ENCODE measurements around a stretch of chr7.

DNA sequence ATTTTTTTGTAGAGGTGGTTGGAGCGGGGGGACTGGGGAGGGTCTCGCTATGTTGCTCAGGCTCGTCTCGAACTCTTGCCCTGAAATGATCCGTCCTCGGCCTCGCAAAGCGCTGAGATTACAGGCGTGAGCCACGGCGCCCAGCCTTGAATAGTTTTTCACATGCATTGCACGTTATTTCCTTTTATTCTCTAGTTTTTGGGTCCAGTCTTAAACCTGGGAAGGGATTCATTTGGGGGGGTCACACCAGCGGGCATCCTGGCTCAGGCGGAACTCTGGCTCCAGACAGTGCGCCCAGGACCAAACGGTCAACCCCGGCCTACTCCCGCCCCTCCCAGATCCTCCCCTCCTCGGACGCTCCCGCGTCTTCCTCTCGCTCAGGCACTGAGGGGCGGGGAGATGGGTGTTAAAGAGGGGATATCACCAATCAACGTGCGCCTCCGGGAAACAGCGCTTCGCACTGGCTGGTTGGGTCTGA is 339 bp upstream of the LAMTOR4 start:
- PRO-cap, result bidirectional peak, plus-strand start outside the sequence, minus-strand start at position 338 of the sequence
- RAMPAGE, long total RNA, result no peak
- RRBS, result 0% methylated on average over 3 of the region's 29 CpGs

DNA sequence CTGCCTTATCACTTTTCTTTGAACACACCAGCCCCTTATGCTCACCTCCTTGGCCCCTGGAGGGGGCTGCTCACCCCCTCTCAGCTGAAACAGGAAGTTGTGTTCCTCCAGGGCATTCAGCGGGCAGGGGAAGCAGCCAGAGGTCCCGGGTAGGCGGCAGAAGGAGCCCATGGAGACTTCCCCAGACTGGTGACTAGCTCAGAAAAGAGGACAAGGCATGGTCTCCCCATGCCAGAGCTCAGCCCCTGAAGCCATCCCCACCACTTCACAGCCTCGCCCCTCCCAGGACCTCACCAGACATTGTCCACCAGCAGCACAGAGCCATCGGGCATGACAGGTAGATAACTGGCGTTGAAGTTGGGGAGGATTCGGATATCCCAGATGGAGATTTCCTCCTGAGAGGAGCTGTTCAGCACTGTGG is 1.7 kb downstream of the TRAPPC14 start:
- PRO-cap, result no peak
- RAMPAGE, long total RNA, result no peak
- RRBS, result no CpG with 5 or more reads among the region's 7 CpGs

DNA sequence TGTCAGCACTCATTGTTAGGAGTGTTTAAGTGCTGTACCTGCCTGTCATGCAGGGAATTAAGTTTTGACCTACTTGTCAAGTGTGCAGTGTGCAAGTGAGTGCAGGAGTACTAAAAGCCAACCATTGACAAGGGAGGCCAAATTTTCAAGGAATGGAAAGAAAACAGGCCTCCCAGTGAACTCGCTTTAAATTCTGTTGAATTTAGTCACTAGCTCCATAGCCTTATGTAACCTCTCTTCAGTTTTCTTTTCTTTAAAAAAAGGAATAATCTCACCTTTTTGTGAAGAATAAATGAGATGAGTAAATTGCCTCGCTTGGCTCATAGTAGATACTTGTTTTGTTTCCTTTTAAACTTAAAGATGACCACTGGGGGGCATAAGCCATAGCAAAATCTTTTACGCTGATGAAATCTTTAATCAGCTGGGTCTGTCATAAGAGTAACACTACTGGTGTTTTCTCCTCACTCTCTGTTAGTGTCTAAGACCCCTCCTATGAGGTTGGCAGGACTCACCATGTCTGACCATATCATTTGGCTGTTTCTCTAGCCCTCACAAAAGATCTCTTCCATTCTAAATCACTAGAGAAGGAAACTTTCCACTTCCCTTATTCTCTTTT is 12.2 kb downstream of the STAG3 start:
- PRO-cap, result no peak
- RAMPAGE, long total RNA, result no peak
- RRBS, result no CpG with 5 or more reads among the region's 3 CpGs

DNA sequence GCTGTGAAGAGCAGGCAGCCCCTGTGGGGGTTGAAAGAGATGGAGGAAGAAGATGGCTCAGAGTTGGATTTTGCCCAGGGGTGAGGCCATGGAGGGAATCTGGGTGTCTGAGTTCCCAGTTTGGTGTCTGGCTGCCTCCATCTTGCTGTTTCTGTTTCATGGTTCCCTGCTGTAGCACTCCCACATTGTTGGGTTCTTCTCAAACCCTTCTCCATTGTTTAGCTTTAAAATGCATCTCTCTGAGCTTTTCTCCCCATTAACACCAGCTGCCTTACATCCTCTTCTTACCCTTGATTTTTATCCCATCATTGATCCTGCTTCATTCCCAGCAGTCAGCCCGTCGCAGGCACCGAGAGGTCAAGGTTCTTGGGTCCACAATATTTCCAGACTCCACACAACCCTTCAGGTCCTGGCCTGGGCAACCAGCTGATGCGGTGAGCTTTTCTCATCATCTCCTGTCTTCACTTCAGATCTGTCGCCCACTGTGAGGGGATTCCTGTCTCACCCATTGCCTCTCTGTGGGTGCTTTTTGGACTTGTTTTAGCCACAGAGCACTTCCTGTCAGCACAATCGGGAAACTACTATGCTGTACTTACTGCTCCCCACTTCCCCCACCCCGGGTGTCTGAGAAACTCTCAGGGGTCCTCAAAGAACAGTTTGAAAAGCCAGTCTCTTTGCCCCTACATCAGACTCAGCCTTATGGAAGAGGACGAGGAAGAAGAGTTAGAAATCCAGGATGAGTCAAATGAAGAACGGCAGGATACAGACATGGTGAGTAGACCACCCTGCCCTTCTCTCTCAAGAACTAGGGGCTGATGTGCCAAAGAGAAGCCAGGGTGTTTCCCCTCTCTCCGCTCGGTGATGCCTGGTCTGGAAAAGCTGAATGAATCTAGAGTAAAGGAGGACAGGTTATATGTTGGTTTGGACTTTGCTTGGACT is 8.4 kb upstream of the PVRIG start:
- PRO-cap, result no peak
- RAMPAGE, long total RNA, result no peak
- RRBS, result no CpG with 5 or more reads among the region's 11 CpGs

- PRO-cap, result no peak
- RAMPAGE, long total RNA, result no peak
- RRBS, result no CpG with 5 or more reads among the region's 15 CpGs
Observed at GRCh38 chr7:100246192-100246935, 26.6 kb downstream of the PVRIG start.

GRCh38 chr7:100247219-100247899 is 27.6 kb downstream of the PVRIG start:
- PRO-cap, result no peak
- RAMPAGE, long total RNA, result no peak
- RRBS, result no CpG with 5 or more reads among the region's 9 CpGs

- PRO-cap, result no peak
- RAMPAGE, long total RNA, result no peak
- RRBS, result no CpG with 5 or more reads among the region's 32 CpGs
Observed at GRCh38 chr7:100381536-100381953, 8.3 kb downstream of the PILRA start.

DNA sequence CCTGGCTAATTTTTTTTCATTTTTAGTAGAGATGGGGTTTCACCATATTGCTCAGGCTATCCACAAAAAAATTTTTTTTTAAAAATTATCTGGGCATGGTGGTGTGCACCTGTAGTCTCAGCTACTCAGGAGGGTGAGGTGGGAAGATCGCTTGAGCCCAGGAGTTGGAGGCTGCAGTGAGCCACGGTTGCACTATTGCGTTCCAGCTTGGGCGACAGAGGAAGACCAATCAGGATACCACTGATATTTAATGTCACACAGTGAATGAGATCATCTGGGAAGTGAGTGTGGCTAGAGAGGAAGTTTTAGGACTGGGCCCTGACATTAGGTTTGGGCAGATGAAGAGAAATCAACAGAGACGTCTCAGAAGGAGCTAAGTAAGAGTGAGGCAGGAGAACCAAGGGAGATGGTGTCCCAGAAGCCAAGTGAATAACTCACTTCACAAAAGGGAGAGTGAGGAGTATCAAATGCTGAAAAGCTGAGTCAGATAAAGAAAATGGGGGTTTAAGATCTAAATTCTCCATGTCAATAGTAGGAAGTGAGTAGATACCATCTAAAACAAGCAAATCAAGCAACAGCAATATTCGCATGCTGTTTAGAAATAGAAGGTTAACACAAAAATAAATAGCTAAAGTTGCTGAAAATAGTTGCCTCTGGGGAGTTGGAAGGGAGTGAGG is 11.4 kb downstream of the PILRA start:
- PRO-cap, result no peak
- RAMPAGE, long total RNA, result no peak
- RRBS, result no CpG with 5 or more reads among the region's 6 CpGs

DNA sequence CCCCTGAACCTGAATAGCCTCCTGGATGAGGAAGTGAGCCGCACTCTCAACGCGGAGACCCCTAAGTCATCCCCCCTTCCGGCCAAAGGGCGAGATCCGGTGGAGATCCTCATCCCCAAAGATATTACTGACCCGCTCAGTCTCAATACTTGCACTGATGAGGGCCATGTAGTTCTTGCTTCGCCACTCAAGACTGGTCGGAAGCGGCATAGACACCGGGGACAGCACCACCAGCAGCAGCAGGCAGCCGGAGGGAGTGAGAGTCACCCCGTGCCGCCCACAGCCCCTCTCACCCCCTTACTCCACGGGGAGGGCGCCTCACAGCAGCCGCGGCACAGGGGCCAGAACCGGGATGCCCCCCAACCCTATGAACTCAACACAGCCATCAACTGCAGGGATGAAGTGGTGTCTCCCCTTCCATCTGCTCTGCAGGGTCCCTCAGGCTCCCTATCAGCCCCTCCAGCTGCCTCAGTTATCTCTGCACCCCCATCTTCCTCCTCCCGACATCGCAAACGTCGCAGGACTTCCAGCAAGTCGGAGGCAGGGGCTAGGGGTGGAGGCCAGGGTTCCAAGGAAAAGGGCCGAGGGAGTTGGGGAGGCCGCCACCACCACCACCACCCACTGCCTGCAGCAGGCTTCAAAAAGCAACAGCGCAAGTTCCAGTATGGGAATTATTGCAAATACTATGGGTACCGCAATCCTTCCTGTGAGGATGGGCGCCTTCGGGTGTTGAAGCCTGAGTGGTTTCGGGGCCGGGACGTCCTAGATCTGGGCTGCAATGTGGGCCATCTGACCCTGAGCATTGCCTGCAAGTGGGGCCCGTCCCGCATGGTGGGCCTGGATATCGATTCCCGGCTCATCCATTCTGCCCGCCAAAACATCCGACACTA is 1.2 kb downstream of the MEPCE start:
- PRO-cap, result no peak
- RAMPAGE, long total RNA, result no peak
- RRBS, result 39% methylated on average over 19 of the region's 39 CpGs

GRCh38 chr7:100442701-100443544 is 6.6 kb upstream of the PPP1R35 start:
- PRO-cap, result no peak
- RAMPAGE, long total RNA, result no peak
- RRBS, result no CpG with 5 or more reads among the region's 10 CpGs

DNA sequence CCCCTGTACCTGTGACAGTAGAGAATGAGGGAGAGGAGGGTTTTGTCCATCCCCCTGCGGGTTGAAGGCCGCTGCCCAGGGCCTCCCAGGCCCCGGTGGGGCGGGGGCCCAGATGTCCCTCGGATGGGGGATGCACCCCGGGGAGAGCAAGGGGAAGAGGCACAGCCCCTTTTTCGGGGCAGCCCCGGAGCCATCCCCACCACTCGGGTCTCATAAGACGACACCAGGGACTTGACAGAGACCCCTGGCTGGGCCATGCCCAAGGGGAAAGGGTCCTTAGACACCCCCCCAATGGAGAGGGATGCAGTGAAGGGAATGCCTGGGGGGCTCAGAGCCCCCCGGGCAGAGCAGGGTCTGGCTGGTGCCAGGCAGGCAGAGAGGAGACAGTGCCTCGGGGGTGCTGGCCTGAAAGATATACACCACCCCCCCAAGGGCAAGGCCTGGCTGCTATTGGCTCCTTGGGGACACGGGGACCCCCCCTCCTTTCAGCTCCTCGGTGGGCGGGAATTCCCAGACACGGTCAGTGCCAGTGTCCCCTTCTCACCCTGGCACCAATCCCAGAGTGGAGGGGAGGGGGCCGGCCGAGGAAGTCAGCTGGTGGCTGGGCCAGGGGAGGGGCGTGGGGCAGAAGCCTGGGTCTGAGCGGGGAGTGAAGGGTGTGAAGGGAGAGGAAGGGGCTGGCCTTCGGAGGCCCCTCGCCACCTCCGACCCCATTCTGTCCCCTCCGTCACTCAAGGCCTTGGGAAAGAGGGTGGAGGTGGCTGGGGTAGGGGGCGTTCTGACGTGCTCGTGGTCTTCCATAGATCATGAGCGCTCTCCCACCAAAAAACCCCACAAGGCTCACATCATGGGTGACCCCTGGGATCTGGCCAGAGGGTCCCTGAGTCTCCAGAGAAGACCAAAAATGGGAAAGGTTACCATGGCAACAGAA is 3.9 kb upstream of the SPACDR start:
- PRO-cap, result no peak
- RAMPAGE, long total RNA, result no peak
- RRBS, result 73% methylated on average over 6 of the region's 28 CpGs

- PRO-cap, result no peak
- RAMPAGE, long total RNA, result no peak
- RRBS, result 44% methylated on average over 3 of the region's 11 CpGs
Observed at GRCh38 chr7:100489815-100490309, 6.1 kb downstream of the NYAP1 start.

GRCh38 chr7:100544382-100545460 is 5.7 kb downstream of the AGFG2 start:
- PRO-cap, result no peak
- RAMPAGE, long total RNA, result no peak
- RRBS, result no CpG with 5 or more reads among the region's 8 CpGs

- PRO-cap, result no peak
- RAMPAGE, long total RNA, result no peak
- RRBS, result no CpG with 5 or more reads among the region's 7 CpGs
Observed at GRCh38 chr7:100552101-100552817, 13.3 kb downstream of the AGFG2 start.

GRCh38 chr7:100566719-100567278 is 6.9 kb downstream of the SAP25 start:
- PRO-cap, result no peak
- RAMPAGE, long total RNA, result no peak
- RRBS, result no CpG with 5 or more reads among the region's 13 CpGs

DNA sequence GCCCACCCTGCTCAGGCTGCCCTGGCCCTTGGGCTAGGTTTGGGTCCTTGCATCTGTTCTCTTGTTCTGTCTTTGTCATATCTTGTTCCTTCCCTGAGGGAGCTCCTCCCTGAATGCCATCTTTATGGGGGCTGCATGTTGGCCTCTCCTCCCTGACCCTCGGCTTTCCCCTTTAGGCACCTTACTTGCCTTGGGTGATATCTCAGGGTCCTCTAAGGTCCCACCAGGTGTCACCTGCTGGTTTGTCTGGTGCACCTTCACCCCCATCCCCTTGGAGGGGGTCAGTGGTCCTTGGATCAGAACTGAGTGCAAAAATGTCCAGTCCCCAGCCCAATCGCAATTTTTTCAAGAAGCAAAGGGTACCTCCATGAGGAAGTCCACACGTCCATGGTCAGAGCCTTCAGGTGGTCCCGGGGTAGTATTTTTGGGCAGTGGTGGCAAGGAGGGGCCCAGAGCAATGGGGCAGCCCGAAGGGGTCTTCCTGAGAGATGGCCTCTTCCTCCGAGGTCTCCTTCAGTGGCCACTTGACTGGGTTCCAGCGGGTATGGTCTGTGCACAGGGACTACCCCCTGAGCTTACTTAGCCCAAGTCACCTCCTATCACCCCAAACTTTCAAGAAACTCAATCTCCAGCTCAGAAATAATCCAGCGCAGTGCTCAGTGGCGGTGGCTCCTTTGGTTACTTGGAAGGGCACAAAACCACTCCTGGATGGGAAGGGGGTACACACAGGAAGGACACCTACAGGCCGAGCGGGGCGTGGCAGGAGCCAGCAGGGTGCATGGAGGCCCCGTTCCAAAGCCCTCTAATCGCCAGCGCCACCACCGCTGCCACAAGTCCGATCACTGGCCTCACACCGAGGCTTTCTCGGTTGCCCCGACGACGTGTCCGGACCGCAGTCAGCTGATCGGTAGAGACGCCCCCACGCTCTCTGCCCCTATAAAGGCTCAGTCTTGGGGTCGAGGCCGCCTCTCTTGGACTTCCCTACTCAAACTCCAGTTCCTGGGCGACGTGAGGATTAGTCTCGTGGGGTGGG is 4.6 kb downstream of the SAP25 start:
- PRO-cap, result no peak
- RAMPAGE, long total RNA, result no peak
- RRBS, result no CpG with 5 or more reads among the region's 32 CpGs

GRCh38 chr7:100575607-100576102 is 2.0 kb upstream of the SAP25 start:
- PRO-cap, result no peak
- RAMPAGE, long total RNA, result no peak
- RRBS, result no CpG with 5 or more reads among the region's 15 CpGs

DNA sequence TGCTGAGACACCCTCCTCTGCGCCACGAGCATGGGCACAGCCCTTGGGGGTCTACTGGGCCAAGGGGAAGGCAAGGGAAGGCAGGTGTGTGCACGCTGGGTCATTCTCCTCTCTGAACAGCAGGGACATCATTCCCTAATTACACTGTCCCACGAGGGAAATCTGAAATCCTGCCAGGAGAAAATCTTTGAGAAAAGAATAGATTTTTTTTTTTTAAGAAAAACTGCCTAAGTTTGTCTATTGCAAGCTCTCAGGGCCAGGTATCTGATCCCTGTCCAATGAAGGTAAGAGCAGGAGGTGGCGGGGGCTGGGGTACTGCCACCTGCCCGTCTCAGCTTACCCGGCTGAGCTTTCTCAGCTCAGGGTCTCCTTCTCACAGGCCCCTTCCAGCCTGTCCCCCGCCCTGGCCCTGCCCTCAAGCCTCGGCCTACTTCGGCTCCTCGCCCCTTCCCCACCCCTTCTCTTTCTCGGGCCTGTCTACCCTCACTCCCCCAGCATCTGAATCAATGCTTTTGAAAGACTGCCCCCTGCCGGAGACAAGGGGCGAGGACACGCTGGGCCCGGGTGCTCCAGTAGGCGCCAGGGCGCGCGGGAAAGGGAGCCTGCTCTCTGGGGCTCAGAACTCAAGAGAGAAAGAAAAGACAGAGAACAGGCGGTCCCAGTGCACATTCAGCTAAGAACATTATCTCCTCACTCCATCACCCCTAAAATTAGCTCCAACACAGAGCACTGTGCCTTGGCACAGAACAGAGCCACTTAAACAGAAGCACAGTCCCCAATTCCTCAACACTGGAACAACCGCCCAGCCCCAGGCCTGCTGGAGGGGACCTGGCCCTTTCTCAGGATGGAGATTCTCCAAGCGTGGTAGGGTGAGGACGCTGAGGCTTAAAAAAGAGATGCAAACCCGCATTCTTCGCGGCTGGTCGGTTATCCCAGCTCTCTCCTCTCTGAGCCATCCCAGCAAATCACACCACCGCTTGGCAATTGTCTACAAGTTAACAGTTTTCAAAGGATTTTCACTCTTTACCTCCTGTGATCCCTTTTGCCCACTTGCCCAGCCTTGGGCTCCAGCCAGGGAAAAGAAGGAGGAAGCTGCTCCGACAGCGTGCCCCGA is 2.4 kb downstream of the GIGYF1 start:
- PRO-cap, result no peak
- RAMPAGE, long total RNA, result no peak
- RRBS, result no CpG with 5 or more reads among the region's 32 CpGs

DNA sequence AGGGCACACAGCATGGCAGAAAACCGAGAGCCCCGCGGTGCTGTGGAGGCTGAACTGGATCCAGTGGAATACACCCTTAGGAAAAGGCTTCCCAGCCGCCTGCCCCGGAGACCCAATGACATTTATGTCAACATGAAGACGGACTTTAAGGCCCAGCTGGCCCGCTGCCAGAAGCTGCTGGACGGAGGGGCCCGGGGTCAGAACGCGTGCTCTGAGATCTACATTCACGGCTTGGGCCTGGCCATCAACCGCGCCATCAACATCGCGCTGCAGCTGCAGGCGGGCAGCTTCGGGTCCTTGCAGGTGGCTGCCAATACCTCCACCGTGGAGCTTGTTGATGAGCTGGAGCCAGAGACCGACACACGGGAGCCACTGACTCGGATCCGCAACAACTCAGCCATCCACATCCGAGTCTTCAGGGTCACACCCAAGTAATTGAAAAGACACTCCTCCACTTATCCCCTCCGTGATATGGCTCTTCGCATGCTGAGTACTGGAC is 947 bp downstream of the POP7 start:
- PRO-cap, result no peak
- RAMPAGE, long total RNA, result no peak
- RRBS, result 26% methylated on average over 5 of the region's 26 CpGs

- PRO-cap, result no peak
- RAMPAGE, long total RNA, result no peak
- RRBS, result 72% methylated on average over 6 of the region's 10 CpGs
Observed at GRCh38 chr7:100802582-100802960, 24.8 kb downstream of the EPHB4 start.